OCI-LY7 (cell line): ENCODE measurements around a stretch of chr15.

GRCh38 chr15:90823713-90823912, 44.8 kb upstream of the FURIN start:
- PRO-cap = no peak
- RAMPAGE, long total RNA = no peak

DNA sequence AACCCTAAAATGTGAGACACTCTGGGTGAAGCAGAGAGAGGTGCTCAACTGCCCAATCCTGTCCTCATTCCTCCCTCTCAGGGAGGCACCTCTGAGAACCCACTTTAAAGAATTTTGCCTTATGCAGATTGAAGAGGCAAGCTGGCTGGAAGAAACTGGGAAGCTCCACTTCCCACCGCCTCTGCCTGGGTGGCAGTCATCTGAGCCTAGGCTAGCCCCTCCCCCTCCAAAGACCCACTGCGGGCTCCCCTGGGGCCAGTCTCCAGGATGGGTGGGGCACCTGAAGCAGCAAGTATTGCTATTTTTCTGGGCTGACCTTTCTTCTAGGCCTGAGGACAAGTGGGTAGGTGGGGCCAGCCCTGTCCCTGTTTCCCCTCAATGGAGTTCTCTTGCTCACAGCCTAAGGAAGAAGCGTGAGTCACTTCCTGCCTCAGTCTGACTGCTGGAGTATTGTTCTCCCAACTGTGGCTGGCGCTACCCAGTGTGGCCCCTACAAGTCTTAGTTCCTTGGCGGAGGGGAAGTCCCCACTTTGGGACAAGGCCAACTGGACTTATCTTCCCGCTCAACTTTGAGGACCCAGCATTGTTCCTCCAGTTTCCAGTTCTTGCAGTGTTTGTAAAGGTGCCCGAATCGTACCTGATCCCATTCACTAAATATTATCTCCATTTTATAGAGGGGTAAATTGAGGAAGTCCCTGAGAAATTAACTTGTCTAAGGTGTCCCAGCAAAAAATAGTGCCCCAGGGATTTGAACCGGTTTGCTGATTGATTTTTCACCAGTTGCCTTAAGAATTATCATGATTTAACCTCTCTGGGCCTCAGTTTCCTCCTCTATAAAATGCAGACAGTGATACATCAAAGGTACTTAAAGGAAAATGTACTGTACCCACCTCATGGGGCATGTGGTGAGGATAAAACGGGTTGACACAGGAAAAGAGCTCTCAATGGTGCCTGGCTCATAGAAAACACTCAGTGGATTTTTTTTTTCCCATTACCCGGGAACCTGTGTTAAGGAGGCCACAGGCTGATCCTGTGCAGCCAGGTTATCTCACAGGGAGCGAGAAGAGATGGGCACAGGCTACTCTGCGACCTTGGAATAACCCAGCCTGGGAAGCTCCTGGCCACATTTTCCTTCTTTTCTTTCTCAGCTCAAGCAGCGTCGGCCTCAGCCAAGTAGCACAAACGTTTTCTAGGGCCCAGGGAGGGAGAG, 1.5 kb downstream of the FURIN start:
- PRO-cap = no peak
- RAMPAGE, long total RNA = no peak

- PRO-cap = no peak
- RAMPAGE, long total RNA = no peak
These were observed 4.4 kb downstream of the FURIN start for GRCh38 chr15:90872606-90873301.

DNA sequence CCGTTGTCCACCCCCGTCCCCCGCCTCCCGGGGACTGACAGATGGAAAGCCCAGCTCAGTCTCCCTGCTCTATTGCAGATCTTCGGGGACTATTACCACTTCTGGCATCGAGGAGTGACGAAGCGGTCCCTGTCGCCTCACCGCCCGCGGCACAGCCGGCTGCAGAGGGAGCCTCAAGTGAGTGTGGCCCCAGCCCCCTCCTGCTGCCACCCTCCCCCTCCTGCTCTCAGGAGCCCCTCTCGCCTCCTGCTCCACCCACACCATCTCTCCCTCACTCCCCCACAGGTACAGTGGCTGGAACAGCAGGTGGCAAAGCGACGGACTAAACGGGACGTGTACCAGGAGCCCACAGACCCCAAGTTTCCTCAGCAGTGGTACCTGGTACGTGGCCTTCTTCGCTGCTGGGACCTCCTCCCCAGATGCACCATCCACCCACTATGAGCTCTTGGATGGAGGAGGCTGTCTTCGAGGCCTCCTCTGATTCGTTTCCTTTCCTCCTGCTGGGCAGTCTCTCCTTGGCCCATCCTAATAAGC, 7.9 kb downstream of the FURIN start:
- PRO-cap = no peak
- RAMPAGE, long total RNA = no peak

DNA sequence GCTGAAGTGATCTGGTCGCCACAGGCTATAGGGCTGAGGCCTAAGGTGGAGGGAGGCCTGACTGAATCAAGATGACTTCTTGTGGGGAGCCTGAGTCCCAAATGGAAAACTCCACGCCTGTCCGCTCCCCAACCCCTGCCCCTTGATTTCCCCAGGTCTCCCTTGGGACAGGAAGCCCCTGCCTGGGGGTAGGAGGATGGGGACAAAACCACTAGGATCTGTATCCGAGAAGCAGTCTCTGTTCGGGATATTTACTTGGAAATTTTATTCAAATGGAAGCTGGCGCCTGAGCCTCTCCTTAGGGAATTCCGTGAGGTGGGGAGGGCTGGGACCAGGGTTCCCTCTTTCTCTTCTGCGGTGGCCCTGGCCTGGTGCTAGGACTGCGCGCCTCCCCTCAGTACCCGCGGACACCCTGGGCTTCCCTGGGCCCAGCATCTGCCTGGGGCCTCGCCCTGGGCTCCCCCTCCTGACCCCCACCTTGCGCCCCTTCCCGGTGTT, 526 bp upstream of the FES start:
- PRO-cap = no peak
- RAMPAGE, long total RNA = no peak

GRCh38 chr15:90903673-90904251, 660 bp downstream of the MAN2A2 start:
- PRO-cap = no peak
- RAMPAGE, long total RNA = no peak

GRCh38 chr15:90915784-90916406, 12.8 kb downstream of the MAN2A2 start:
- PRO-cap = no peak
- RAMPAGE, long total RNA = no peak

GRCh38 chr15:91455873-91457097, 356.2 kb downstream of the SV2B start:
- PRO-cap = no peak
- RAMPAGE, long total RNA = no peak

DNA sequence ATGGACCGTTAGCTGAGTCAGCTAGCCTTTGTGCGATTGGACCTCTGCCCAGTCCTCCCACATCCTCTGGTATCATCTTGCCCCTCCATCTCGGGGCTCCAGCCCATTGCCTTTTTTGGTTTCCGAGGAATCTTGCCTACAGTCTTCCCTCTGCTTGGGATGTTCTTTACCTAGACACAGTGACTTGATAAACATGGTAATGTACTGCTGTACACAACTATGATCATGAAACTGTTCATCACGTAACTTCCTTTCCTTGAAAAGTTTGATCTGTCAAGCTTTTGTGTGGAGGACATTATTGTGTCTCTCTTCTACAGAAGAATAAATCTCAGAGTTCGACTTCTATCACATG, 371.5 kb downstream of the SV2B start:
- PRO-cap = no peak
- RAMPAGE, long total RNA = no peak

DNA sequence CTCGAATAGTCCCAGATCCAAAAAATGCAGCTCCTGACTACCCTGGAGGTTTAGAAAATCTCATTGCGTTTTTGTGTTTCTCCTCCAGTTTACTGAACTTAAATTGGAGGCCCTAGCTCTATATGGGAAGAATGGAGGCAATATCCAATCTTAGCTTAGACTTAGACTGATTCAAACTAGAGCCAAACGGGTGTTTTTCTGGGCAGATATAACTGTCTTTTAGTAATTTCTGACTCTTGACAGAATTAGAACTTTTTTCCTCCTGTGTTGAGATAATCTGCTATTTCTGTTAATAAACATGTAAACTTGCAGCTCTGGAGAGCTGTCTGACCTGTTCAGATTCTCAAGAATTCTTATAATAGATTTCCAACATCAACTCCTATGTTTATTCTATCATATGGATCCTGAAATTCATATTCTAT, 357.2 kb upstream of the SLCO3A1 start:
- PRO-cap = no peak
- RAMPAGE, long total RNA = no peak

- PRO-cap = unidirectional peak, minus-strand start at chr15:91857262
- RAMPAGE, long total RNA = no peak
These were observed 4.0 kb downstream of the SLCO3A1 start for GRCh38 chr15:91857168-91858282.

GRCh38 chr15:91872382-91873181, 19.1 kb downstream of the SLCO3A1 start:
- PRO-cap = no peak
- RAMPAGE, long total RNA = no peak

GRCh38 chr15:91940258-91941633, 87.2 kb downstream of the SLCO3A1 start:
- PRO-cap = no peak
- RAMPAGE, long total RNA = no peak

DNA sequence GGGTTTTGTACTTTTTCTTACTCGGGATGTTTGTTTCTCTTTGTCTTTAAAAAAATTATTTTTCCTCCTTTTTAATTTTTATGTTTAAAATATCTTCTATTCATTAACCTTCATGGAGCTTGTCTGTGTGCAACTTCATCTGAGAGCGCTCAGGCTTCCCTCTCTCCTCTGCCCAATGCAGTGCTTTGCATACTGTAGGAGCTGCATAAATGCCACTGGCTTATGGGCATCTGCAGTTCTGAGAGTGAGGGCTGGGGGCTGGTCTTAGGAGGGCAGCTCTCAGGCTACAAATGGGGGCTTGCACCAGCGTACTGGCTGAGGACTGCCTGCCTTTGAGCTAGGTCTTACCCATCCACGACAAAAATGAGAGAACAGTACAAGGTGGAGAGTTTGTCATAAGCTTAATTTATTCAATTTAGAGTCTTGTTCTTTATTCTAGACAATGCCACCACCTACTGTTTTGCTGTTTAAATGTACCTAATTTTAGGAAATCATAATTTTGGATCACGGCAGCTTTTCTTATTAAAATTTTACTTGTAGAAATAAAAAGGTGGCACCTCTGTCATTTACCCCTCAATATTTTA, 88.2 kb downstream of the SLCO3A1 start:
- PRO-cap = no peak
- RAMPAGE, long total RNA = no peak

DNA sequence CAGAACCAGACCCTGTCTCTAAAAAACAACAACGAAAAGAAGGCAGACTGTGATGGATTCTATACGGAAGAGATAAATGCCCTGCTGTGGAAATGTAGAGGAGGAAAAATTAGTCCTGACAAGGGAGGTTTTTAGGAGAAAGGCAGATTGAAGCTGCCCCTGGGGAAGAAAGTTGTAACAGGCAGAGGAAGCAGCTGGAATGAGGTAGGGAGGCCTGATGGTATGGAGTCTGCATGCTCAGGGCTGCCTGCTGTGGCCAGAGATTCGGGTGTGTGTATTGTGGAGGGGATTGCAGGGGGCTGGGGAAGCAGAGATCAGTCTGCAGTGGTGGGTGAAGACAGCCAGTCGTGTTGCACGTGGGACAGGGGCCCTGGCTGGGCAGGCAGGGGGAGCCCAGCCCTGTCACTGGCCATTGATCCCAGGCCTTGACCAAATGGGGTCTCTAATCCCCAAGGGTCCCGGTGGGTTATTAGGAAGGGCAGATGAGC, 96.5 kb downstream of the SLCO3A1 start:
- PRO-cap = no peak
- RAMPAGE, long total RNA = no peak

- PRO-cap = no peak
- RAMPAGE, long total RNA = no peak
These were observed 100.7 kb downstream of the SLCO3A1 start for GRCh38 chr15:91953978-91954862.

- PRO-cap = no peak
- RAMPAGE, long total RNA = no peak
These were observed 175.6 kb downstream of the SLCO3A1 start for GRCh38 chr15:92029088-92029582.

GRCh38 chr15:92123864-92125009, 269.4 kb upstream of the ST8SIA2 start:
- PRO-cap = no peak
- RAMPAGE, long total RNA = no peak

GRCh38 chr15:92153823-92155053, 239.4 kb upstream of the ST8SIA2 start:
- PRO-cap = no peak
- RAMPAGE, long total RNA = no peak

DNA sequence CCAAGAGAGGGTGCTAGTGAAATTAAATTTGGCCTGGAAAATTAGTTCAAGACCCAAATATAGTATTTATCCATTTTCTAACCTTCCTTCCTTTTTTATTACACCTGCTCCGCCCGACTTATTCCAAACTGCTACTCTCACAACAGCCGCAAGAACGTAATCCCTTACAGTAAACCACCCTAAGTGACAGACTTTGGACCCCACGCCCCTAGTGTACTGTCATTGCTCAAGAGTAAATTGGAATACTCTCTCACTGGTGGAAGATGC, 226.4 kb upstream of the ST8SIA2 start:
- PRO-cap = no peak
- RAMPAGE, long total RNA = no peak